ENCODE measurements around the genes KCNH3 and CERS5.

DNA sequence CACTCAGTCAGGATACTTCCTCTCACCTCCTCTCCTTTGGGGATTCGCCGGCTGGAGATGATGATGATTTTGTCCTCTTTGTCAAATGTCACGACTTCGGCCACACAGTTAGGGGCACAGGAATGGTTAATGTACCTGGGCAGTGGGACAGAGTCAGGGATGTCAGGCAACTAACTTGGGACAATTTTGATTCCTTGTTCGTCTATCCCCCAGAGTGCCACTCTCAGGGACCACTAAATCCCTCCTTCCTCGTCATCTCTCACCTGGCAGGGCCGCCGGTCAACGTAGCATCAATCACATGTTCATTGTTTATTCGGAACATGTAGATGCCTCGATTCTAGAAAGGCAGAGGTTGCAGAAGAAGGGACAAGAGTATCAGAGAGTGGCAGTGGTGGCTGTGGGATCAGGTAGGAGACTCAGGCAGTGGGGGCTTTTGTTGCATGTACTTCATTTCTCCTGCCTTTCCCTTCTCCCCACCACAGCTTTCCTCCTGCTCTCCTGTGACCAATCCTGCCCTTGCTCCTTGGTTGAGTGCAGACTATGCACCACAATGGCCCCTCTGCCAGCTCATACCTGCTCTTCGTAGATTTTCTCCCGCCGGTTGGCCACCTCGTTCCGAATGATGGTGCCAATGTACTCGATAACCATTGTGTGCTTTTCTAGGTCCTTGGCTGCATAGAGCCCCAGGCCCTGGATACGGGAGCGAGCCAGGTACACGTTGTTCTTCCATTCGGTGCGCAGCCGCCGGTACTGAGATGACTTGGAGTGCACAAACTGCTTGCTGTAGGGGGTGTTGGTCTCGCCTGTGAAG, 3.6 kb upstream of the PRKAG1 start:
- PRO-cap: no peak

GRCh38 chr12:49030840-49031852, 12.6 kb upstream of the PRKAG1 start:
- PRO-cap: no peak

- PRO-cap: no peak
Observed at GRCh38 chr12:49044099-49045165, 16.2 kb downstream of the KMT2D start.

DNA sequence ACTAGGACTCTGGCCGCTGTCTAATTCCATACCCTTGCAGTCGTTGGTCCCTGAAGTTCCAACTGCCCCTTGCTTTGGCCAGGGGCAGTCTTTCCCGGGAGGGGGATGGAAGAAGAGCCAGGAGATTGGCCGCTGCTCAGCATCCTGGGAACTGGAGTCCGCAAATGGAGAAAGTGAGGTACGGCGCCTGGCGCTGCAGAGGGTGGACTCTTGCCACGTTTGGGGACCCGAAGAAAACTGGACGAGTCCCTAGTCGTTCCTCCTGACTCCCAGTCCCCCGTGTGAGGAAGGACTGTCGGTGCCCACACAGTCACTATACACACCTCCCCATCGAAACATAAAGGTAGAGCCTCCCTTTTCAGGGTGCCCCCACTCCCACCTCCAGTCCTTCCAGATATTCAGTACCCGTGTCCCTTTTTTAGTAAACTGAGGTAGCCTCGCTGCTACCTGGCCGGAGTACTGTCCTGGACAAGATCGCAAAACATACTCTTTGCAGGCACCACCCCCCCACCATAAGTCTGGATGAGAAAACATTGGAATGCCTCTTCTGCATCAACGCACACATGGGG, 472 bp upstream of the KMT2D start:
- PRO-cap: no peak

GRCh38 chr12:49095164-49095415, 489 bp upstream of the DHH start:
- PRO-cap: no peak

DNA sequence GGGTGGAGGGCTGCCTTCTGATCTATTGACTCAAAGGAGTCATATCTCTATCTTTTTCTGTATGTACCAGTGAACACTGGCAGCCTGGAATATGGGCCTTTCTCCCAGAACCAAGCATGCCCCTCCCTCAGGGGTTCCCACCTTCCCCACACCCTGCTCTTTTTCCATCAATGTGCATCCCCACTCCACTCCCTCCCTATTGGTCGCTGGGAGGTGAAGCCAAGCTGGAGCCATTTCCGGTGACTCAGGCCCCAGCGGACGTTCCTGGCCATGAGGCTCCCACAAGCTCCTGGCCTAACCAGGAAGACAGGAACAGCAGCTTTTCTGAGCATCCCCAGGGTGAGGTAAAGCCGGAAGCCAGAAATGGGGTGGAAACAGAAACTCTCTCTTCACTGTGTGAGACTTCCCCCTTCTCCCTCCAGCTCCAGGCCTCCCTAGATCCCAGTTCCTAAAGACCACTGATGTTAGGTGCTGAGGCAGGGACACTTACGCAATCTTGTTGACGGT, 5.2 kb downstream of the LMBR1L start:
- PRO-cap: no peak

DNA sequence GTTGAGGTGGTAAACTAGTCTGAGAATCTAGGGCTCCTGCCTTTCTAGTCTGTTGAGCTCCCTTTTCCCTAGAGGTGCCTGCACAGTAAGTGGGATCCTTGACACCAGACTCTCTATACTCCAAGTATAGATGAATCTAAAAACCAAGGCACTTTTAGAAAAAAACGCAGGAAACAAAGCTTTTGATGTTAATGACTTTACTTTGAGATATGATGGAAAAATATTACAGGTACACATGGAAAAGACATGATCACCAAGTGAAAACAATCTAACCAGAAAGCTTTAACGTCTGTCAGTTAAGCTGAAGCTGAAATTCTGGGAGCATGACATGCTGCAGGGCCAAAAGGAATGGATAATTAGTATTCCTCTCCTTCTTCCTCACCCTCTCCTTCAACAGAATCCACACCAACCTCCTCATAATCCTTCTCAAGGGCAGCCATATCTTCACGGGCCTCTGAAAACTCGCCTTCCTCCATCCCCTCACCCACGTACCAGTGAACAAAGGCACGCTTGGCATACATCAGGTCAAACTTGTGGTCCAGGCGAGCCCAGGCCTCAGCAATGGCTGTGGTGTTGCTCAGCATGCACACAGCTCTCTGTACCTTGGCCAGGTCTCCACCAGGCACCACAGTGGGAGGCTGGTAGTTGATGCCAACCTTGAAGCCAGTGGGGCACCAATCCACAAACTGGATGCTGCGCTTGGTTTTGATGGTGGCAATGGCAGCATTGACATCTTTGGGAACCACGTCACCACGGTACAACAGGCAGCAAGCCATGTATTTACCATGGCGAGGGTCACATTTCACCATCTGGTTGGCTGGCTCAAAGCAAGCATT, 3.4 kb downstream of the TUBA1B start:
- PRO-cap: no peak

GRCh38 chr12:49129698-49130026, 1.5 kb downstream of the TUBA1B start:
- PRO-cap: no peak

GRCh38 chr12:49161246-49161715, 27.6 kb downstream of the TUBA1A start:
- PRO-cap: no peak

DNA sequence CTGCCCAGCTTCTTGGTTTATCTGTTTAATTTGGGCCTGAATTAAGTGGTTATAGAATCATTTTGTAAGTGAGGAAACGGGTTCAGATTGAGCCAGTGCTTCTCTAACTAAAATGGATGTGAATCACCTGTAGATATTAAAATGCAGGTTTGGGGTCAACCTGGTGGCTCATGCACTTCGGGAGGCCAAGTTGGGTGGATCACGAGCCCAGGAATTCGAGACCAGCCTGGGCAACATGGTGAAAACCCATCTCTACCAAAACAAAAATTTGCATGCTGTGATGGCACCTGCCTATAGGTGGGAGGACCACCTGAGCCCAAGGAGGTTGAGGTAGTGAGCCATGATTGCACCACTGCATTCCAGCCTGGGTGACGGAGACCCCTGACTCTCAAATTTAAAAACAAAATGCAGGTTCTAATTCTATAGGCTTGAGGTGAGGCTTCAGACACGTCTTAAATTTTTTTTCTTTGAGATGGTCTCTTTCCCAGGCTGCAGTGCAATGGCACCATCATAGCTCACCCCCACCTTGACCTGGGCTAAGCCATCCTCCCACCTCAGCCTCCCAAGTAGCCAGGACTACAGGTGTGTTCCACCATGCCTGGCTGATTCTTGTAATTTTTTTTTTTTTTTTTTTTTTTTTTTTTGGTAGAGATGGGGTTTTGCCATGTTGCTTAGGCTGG, 8.9 kb downstream of the TUBA1C start:
- PRO-cap: no peak

DNA sequence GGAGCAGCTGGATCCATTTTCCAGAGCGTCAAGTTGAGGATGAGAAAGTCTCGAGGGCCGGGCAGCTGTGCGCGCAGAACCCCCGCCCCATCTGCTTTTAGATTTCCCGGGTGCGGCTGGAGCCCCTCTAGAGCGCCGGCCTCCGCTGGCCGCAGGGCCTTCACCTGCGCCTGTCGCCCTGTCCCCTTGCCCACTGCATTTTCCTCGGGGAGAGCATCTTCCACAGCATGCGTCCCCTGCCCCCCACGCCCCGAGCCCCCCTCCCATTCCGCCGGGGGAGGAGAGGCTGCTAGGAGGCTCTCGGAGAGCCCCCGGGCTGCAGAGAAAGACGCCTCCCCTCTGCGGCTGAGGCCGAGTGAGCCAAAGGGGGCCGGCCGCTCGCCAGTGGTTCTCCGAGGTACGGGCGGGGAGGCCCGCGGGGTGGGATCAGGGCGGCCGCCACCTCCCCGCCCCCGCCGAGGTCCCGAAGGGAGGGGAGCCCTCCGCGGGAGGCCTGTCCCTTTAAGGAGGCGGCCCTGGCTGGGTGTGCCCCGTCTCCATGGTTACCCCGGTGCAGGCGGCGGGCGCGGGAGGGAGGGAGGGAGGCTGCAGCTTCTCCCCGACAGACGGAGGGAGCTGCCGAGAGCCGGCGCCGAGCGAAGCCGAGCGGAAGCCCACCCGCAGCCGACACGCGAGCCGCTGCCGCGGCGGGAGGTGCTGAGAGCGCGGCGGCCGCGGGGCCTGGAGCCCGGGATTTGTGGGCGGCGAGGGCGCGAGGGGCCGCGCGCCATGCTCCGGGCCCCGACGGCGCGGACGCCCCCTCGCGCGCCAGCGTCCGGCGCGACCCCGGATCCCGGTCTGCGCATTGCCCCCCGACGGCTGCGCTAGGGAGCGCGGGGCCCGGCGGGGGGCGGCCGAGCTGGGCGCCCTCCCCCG, at the start of gene KCNH3:
TSS of gene KCNH3 (plus strand) at position 583 of the 915 bp plus-strand sequence.
- PRO-cap: no peak

DNA sequence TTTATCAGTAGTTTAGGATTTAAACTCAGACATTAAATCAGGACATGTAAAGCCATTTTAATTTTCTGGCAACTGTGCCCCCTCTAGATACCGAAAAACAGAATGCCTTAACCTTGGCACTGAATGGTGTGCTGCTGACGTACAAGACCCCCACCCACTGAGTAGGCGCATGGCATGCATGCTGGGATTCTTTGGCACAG, 11.7 kb downstream of the TMBIM6 start:
- PRO-cap: unidirectional peak, plus-strand start at position 113 of the sequence

DNA sequence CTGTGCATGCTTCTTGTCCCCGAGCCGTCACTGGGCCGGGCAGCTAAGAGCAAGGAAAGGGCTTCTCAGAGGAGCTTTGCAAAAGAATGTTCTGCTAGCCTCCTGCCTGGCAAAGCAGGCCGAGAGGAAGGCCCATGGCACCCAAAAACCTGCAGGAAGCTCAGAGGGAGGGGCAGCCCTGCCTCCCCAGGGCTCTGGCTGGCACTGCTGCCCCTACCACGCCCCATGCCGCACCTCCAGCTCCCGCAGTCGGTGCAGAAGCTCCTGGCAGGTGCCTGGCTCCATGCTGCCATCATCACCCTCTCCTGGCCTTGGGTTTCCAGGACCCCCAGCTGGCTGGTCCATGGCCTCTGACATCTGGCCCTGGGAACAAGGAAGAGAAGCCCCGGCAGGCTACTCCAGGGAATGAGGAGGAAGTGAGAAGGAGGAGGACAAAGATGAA, 24.5 kb downstream of the NCKAP5L start:
- PRO-cap: no peak

- PRO-cap: no peak
Observed at GRCh38 chr12:49868798-49869876, 26.2 kb upstream of the BCDIN3D start.

- PRO-cap: no peak
Observed at GRCh38 chr12:49894294-49894769, 9.4 kb downstream of the FAIM2 start.

GRCh38 chr12:50025574-50025935, 261 bp upstream of the RACGAP1 start:
- PRO-cap: bidirectional peak, plus-strand start at chr12:50025747, minus-strand start at chr12:50025494

- PRO-cap: no peak
Observed at GRCh38 chr12:50080941-50081576, 4.1 kb upstream of the SMARCD1 start.

DNA sequence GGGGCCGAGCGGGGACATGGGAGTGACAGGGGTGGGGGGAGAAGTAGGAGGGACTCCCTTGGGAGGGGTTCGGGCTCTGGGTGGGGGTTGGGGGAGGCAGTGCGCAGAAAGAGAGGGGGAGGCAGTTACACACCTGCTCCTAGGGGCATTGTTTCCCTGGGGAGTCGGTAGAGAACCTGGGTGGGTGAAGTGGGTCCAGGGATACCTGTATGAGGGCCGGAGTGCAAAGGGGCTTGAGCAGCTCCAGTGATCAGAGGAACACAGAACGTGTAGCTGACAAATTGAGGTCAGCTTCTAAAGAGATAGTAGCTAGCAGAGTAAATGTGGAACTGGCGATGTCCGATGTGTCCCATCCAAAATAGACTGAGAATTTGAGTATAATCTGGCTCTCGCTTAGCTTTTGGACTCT, 447 bp downstream of the SMARCD1 start:
- PRO-cap: no peak

DNA sequence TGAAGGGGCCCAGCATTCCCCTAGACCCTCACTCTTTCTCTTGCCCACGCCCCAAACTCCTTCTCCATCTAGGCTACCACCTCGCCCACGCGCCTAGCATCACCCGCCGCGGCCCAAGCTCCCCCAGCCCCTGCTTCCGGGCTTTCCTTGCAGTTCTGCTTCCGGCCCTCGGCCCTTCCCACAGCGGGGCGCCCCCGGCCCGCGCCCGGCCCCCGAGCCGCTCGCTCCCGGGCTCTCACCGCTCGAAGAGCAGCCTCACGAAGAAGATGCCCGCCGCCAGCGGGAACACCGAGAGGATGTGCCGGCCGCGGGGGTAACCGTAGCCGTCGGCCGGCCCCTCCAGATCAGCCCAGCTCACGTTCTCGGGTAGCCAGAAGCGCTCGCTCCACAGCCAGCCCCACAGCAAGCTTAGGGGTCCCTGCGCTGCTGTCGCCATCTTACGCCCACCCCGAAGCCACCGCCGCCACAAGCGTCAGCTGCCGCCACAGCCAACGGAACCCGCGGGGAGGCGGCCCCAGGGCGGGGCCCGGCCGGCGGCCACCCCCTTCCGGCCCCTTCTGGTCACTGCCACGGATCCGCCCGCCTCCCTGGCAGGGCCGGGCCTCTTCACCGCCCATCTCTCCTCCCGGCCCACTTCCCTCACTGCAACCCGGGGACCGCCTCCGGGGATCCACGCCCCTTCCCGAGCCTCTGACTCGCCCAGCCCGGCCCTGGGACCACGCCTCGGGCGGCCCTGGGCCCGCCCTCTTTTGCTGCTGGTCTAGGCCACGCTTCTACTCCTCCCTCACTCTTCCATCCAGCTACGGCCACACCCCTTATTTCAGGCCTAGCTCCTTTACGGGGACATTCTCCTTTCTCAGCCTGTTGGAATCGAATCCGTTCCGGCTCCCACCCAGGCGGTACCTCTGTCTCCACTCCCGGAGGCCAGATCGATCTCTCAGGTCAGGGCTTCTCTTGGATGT, at the start of gene CERS5:
TSS of gene CERS5 (minus strand) at position 508 of the 962 bp plus-strand sequence.
- PRO-cap: bidirectional peak, plus-strand start at position 787 of the sequence, minus-strand start at position 467 of the sequence

DNA sequence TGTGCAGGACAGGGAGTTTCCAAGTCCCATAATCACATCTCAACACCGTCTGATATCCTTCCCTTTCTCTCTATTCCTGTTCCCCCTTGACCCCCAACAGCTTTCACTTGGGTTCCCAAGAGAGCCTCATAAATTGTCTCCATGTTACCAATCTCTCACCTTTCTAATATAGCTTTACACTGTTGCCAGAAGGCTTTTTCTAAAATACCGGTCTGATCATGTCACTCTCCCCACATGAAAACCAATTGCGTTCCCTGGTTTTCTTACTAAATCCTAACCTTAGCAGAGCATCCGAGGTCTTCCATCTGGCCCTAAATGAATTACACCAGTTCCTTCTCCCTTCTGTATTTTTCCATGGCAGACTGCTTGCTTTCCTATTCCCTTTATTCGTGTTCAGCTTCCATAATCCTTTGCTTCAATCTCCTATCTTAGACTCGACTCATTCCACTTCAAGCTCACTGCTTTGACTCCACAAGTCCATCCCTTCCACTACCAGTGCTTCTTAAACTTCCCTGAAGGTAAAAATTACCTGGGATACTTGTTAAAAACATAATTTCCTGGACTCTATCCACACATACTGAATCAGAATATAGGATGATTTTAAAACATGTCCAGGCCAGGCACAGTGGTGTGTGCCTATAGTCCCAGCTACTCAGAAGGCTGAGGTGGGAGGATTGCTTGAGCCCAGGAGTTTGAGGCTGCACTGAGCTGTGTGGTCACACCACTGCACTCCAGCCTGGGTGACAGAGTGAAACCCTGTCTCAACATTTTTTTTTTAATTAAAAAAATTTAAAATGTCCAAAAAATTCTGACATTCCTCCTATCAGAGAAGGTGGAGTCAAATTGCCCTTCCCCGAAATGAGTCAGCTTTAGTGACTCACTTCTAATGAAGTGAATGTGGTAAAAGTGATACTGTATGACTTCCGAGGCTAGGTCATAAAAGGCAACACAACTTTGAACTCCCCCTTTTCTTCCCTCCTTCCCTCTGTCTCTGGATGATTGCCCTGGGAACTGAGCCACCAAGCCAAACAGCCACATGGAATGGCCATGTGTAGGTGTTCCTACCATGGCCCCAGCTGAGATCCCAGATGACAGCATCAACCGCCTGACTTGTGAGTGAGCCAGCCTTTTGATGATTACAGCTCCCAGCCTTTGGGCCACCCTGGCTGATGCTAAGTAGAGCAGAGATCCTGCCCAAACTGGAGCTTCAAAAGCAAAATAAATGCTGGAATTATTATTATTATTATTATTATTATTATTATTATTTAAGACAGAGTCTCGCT, 36.5 kb downstream of the LIMA1 start:
- PRO-cap: no peak

Measured in left lobe of liver (tissue), 1 donor.